Sciatic nerve (tissue), 1 donor: ENCODE data around the genes ALS2, KIAA2012 and WDR12.

DNA sequence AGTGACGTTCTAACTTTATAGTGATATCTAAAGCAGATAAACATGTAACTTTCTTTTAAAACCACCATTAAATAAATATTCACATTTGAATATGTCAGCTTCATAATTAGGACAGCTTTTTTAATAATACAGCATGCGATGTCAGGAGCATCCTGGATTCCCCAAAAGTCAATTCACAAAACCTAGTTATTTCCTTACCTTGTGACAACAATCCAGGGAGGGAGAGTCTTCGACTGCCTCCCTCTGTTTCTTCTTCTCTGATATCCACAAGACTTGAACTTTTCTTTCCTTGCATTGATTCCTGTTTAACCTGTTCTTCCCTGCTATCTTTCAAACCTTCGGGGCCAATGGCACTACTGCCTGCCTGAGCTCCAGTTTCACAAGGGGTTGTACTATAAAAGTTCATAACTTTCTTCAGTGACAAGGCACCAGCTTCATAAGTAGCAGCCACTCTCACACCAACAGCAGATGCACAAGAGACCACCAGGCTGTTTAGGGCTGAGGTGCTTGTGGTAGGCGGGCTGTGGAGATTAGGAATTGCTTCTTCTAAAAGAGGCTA, 23.4 kb downstream of the ALS2 start:
- PRO-cap: no peak

GRCh38 chr2:201780683-201781801, at the start of gene ALS2:
Gene ALS2, minus strand, starts transcription at chr2:201780933.
- PRO-cap: bidirectional peak, plus-strand start at chr2:201780984, minus-strand start at chr2:201780933; bidirectional peak, plus-strand start at chr2:201781249, minus-strand start at chr2:201781153

- PRO-cap: no peak
These were observed at the start of gene KIAA2012 for GRCh38 chr2:202073023-202073443. Gene KIAA2012, plus strand, starts transcription at chr2:202073255.

DNA sequence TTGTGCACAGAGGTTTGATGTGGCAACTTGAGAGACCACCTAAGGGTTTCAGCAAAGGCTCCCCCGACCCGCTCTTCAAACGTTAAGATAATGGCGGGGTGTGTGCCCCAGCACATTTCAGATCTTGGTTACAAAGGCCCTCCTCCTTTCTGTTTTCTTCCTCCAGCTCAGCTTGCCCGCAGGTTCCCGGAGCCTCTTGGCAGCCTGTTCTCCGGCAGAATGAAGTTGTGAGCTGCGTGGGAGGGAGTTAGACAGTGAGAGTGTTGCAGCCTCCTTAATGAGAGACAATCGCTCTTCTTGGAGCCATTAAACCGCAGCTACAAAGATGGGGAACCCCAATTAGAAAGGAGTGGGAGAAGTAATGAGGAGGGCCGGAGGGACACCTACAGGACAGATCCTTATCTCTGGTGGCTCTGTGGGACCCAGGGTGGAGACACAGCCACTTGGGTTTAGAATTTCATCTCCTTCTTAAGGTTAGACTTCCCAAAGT, 76.3 kb downstream of the KIAA2012 start:
- PRO-cap: no peak

- PRO-cap: no peak
These were observed 25.4 kb downstream of the NOP58 start for GRCh38 chr2:202290868-202291489.

GRCh38 chr2:202312135-202312477, 46.5 kb downstream of the NOP58 start:
- PRO-cap: no peak

DNA sequence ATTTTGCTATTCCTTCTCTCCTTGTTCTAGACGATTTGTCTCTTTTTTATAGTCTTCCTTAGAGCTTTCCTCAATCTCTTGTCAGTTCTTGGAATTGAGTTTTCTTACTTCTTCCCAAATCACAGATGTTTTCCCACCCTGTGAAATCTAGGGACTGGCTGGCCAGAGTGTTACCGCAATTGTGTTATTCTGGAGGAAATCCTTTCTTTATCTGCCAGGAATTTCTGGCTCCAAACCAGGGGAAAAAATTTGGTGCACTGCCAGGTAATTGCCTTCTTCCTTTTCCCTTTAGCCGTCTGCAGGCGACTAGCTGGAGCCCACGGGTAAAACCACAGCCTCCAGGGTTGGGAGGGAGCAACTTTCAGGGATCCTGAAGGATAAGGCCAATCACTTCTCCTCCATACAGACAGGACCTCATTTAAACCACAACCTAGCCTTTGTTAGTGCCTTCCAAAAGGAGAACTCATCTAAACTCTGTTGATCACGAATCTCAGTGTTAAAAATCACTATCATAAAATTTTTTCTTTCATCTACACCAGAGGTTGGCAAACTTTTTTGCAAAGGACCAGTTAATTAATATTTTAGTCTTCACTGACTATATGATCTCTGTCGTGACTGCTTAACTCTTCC, 51.9 kb downstream of the NOP58 start:
- PRO-cap: no peak

DNA sequence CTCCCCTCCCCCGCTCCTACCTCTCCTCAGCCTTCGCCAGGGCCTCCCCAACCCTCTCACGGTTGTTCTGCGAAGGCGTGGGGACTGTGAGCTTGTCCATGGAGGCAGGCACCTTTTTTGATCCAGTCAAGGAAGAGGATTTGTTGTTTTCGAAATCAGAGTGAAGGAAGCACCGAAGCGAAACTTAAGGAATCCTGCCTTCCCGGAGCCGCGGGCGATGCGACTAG, 557 bp downstream of the BMPR2 start:
- PRO-cap: bidirectional peak, plus-strand start at position 65 of the sequence, minus-strand start at position 60 of the sequence

DNA sequence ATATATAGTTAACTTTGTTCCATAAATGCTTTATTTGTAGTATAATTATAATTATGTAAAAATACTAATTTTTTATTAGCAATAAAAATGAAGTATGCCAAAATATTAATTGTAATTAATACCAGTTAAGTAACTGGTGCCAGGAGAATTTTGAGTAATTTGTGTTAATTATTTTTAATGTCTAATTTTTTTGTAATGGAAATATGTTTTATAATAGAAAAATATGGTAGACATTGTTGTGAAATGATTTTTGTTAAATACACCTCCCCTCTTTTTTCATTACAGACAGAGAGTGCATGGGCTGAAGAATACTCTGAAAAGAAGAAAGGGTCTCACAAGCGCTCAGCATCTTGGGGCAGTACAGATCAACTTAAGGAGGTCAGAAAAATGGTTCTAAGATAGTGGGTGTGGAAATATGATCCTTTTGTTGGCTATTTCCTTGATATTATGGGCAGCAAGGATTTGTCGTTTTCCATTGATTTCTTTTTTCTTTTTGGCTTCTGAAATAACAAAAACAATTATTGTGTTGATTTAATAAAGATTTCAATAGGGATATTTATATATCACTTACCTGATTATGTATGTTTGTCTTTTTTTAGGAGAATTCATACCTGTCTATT, 90.0 kb downstream of the FAM117B start:
- PRO-cap: no peak

DNA sequence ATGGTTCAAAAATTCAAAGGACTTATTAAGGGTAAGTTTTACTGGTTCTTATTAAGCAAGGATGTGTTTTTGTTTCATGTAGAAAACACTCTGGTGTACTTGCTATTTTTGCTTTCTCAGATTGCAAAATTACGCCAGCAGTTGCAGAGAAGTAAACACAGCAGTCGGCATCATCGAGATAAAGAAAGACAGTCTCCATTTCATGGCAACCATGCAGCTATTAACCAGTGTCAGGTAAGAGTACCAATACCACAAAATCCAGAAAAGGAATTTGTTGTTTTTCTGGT, 91.3 kb downstream of the FAM117B start:
- PRO-cap: no peak

GRCh38 chr2:202805996-202806502, 65.5 kb downstream of the ICA1L start:
- PRO-cap: no peak

DNA sequence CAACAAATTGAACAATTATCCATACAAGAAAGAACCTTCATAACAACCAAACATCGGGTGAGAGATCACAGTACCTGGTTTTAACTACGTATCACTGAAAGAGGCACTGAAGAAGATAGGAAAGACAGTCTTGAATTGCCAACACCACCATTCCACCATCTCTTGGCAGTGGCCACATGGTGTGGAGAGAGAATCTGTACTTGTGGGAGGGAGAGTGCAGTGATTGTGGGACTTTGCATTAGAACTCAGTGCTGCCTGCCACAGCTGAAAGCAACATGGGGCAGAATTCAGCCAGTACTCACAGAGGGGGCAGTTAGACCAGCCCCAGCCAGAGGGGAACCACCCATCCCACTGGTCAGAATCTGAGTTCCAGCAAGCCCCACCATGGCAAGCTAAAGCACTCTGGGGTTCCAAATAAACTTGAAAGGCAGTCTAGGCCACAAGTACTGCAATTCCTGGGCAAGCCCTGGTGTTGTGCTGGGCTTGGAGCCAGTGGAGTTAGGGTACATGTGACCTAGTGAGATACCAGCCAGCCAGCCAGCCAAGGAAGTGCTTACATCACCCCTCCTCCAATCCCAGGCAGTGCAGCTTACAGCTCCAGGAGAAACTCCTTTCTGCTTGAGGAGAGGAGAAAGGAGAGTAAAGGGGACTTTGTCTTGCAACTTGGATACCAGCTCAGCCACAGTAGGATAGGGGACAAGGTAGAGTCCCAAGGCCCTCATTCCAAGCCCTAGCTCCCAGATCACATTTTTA, 64.3 kb downstream of the ICA1L start:
- PRO-cap: no peak

- PRO-cap: unidirectional peak, minus-strand start at chr2:202911646; bidirectional peak, plus-strand start at chr2:202912294, minus-strand start at chr2:202912178
These were observed at the start of gene WDR12 for GRCh38 chr2:202911493-202912428. Gene WDR12, minus strand, starts transcription at chr2:202911673.

- PRO-cap: no peak
These were observed 8.0 kb downstream of the NBEAL1 start for GRCh38 chr2:203022440-203023229.

GRCh38 chr2:203275720-203276555, 37.1 kb downstream of the CYP20A1 start:
- PRO-cap: no peak

DNA sequence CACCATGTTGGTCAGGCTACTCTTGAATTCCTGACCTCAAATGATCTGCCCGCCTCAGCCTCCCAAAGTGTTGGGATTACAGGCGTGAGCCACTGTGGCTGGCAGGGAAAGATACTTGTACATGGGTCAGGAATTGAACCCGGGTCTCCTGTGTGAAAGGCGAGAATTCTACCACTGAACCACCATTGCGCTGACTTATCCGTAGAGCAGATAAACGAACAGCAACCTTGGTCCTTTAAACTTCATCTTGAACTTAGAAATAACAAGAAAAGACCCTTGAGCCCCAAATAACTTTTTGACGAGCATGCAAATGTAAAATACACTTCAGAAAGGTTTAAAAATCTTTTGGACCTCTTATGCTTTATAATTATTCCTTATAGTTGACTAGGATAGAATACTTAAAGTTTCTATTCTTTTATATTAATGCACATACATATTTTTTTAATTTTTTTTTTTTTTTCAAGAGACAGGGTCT, 36.1 kb downstream of the ABI2 start:
- PRO-cap: no peak

- PRO-cap: no peak
These were observed 36.9 kb downstream of the RAPH1 start for GRCh38 chr2:203498015-203498780.

GRCh38 chr2:203707482-203707865, 1.0 kb downstream of the CD28 start:
- PRO-cap: no peak

- PRO-cap: no peak
These were observed 2.5 kb upstream of the ICOS start for GRCh38 chr2:203933887-203934712.

DNA sequence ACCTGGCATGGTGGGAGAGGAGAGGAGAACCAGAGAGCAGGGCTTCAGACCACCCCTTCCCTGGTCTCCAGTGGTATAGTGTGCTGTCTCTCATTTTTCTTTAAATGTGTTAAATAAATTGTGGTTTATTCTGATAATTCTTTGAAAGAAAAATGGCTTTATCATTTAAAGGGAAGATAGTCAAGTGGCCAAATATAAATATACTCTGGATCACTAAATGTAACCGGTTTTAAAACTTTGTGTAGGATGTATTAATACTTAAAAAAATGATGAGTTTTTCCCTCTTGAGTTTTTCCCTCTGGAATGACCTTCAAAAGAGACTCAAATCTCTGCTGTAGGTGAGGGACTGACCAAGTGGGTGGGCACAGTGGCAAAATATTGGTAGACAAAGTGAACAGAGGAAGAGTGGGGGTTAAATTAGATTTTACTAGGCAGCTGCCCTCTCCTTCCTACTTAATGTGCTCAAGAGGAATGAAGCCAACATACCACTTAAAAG, 360.1 kb downstream of the PARD3B start:
- PRO-cap: no peak